Colon Carcinoma Metastatic in the Brain (tissue), 2 donors: Measurements from ENCODE around the genes RHEBL1, CERS5 and BIN2.

DNA sequence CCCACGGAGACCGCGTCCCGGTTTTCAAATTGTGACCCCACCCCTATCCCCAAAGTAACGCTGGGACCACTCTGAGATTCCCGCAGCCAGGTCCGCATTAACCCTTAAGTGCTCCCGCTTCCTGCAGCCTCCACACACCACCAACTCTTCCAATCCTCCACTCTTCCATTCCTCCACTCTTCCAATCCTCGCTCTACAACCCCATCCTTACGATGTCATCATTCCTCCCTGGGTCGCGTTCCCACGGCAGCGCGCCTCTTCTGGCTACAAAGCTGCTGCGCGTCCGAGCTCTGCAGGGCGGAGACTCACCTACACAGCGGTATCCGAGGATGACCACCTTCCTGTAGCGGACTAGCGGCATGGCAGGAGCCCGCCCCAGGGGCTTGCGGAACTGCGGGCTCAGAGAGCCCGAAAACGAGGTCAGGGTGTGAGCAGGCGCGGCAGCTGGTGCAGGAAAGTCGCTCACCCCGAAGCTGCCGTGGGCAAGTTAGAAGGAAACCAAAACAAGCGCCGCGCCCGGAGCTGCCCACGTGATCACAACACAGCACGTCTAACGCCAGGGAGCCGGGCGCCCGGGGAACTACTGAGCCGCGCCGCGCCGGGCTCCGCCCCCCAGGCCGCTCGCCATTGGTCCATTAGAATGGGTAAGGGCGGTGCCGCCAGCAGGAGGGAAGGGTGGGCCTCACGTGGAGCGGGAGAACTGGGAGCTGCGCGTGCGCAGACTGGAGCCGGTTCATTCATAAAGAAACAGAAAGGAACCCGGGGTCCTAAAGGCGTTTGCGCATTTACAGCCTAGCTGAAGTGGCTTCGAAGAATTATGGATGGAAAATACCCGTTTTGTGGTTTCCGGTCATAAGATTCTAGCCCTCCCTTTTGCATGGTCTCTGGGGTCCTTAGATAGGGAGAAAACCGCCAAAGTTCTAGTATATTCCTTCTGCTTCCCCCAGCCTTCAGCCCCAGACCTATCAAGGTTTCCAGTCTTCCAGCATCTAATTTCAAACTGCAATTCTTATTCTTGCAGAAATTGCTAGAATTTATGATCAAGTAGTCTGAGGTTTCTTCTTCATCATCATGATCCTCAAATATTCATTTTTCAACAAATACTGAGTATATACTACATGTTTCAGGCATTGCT is at the start of gene RHEBL1:
Gene RHEBL1 (minus strand): TSS at position 555 of the 1,135 bp plus-strand sequence.
- PRO-cap, 2 experiments = peak in 2 of 2 experiments; most common plus-strand start position 750 of the sequence (in 1); most common minus-strand start position 475 of the sequence (in 1)

DNA sequence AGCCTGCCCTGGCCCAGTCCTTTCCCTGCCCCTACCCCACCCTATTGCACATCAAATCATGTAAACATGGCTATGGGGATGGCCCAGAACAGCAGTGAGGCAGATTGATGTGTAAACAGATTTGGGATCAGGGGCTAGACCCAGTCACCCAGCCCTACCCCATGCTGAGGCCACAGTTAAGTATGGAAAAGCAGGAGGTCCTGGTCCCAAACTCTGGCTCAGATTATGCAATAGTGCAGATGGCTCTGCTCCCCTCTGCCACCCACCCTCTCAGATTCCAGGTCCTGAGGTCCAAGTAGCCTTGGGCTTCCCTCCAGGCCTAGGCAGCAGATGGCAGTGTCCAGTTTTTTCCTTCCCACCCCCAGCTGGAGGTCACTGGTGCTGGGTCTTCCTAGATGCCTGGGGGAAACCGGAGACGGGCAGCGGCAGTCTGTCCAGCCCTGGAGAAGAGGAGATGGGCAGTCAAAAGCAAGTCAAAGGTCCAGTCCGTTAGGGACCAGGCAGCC is 2.8 kb upstream of the DHH start:
- PRO-cap, 2 experiments = no peak in any of the 2 experiments

- PRO-cap, 2 experiments = no peak in any of the 2 experiments
Measured at GRCh38 chr12:49187158-49187761, 1.6 kb downstream of the TUBA1A start.

- PRO-cap, 2 experiments = no peak in any of the 2 experiments
Measured at GRCh38 chr12:49227454-49228109, 37.3 kb upstream of the TUBA1C start.

- PRO-cap, 2 experiments = no peak in any of the 2 experiments
Measured at GRCh38 chr12:49269015-49270028, 4.4 kb downstream of the TUBA1C start.

DNA sequence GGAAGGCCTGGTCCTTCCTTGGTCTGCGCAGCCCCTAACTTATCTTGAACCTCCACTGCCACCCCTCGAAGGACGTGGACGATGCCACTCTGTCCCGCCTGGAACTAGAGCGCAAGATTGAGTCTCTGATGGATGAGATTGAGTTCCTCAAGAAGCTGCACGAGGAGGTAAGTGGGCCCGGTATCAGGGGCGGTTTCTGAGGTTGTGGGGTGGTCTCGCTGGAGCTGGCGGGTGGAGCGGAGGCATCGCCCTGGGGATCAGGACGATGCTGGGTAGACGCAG is 1.4 kb downstream of the PRPH start:
- PRO-cap, 2 experiments = no peak in any of the 2 experiments

- PRO-cap, 2 experiments = no peak in any of the 2 experiments
Measured at GRCh38 chr12:49643088-49643689, 19.8 kb downstream of the PRPF40B start.

GRCh38 chr12:49795014-49795424 is 33.2 kb downstream of the NCKAP5L start:
- PRO-cap, 2 experiments = no peak in any of the 2 experiments

- PRO-cap, 2 experiments = no peak in any of the 2 experiments
Measured at GRCh38 chr12:49809414-49810587, 18.4 kb downstream of the NCKAP5L start.

DNA sequence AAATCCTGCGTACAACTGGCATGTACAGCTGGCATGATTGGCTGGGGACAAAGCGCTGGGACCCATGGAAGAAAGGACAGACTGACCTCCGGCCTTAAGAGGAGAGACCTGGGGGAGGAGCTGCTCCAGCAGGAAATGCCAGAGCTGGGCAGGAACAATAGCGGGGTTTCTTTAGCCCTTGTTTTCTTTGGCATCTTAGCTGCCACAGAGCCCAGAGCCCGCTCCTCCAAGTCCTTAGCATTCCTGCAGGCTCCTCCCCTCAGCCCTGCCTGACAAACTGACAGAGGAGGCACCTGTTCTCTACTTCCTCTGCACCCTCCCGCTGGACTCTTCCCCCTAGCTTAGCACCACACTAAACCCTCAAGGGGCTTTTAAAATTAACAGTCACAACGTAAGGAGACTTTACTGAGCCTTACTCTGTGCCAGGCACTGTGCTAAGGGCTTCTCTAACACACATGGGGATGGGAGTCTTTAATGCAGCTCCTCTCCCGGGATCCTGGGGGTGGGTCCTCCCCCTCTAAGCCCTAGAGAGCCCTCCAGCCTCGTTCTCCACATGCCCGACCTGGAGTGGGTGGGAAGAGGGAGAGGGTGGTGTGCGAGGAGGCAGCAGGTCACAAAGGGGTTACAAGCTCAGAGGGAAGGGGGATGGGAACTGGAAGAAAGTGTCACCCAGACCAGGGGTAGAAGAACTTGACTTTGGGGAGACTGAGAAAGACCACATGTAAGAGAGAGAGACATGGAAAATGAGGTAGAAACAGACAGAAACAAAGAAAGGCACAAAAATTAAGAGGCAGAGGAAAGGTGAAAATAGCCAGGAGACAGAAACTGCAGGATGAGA is 1.7 kb upstream of the AQP5 start:
- PRO-cap, 2 experiments = no peak in any of the 2 experiments

- PRO-cap, 2 experiments = peak in 1 of 2 experiments; most common plus-strand start chr12:50167013 (in 1); most common minus-strand start chr12:50167018 (in 1)
Measured at GRCh38 chr12:50166862-50167823, at the start of gene CERS5. TSS of gene CERS5 (minus strand) at chr12:50167369.

DNA sequence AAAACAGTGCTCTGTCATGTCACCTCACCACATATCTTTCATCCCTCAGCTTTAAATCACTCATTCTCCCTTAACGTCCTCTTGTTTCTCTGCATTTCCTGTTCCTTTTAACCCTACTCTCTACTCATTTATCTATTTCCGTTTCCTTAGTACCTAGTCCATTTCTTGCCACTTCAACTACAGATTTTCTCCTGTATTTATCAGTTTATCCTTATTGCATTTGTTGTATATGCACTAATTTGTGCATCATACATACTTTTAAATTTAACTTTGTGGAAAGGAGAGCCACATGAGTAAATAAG is 120.3 kb downstream of the DIP2B start:
- PRO-cap, 2 experiments = peak in 2 of 2 experiments; most common minus-strand start position 91 of the sequence (in 2)

- PRO-cap, 2 experiments = no peak in any of the 2 experiments
Measured at GRCh38 chr12:51008663-51009504, 17.3 kb downstream of the SLC11A2 start.

DNA sequence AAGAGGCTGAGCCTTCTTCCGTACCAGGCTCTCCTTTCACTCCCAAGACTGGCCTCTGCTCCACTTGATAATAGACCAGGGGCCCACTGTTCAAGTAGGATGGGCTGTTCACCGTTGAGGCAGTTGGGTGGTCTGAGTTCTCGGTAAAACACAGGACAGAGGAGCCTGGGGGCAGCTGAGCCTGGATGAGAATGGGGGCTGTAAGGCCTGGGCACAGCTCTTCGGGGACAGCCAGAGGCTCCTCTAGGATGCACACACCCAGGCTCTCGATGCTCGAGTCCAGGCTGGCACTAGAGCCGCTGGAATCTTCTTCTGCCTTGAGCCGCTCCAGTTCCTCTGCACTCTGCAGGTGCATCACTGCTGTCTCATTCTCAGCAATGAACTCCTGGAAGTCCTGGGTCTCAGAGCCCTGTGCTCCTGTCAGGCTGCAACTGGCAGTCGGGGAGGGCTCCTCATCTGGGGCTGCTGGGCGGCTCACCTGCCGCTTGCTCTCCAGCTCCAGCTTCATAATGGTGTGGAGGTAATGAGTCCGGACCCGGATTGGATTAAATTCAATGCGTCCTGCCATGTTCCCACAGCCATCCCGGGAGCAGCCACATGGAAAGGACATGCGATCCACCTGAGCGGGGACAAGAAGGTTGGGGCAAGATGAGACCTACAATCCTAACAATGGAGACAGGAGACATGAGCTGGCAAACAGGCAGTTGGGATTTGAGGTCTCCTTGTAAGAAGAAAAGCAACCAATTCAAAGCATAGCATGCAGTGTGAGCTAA is 16.1 kb downstream of the LETMD1 start:
- PRO-cap, 2 experiments = no peak in any of the 2 experiments

GRCh38 chr12:51082227-51082534 is 1.2 kb downstream of the CSRNP2 start:
- PRO-cap, 2 experiments = no peak in any of the 2 experiments

DNA sequence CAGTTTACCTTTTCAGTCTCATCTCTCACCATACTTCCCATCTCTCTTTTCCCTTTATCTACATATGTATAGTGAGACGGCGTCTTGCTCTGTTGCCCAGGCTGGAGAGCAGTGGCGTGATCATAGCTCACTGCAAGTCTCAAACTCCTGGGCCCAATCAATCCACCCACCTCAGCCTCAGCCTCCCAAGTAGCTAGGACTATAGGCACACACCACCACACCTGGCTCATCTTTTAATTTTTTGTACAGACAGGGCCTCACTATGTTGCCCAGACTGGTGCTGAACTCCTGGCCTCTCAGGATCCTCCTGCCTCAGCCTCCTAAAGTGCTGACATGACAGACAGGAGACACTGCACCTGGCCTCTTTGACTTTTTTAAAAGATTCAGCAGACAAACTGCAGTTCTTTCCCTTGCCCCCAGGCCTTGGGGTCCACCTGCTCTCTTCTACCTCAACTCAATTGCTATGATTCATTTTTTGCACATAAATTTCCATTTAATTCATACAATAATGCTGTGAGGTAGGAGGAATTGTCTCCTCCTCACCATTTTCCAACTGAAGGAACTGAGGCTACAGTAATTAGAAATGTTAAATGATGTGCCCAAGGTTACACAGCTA is 33.5 kb downstream of the TFCP2 start:
- PRO-cap, 2 experiments = no peak in any of the 2 experiments

- PRO-cap, 2 experiments = no peak in any of the 2 experiments
Measured at GRCh38 chr12:51173396-51173618, 372 bp upstream of the TFCP2 start.

DNA sequence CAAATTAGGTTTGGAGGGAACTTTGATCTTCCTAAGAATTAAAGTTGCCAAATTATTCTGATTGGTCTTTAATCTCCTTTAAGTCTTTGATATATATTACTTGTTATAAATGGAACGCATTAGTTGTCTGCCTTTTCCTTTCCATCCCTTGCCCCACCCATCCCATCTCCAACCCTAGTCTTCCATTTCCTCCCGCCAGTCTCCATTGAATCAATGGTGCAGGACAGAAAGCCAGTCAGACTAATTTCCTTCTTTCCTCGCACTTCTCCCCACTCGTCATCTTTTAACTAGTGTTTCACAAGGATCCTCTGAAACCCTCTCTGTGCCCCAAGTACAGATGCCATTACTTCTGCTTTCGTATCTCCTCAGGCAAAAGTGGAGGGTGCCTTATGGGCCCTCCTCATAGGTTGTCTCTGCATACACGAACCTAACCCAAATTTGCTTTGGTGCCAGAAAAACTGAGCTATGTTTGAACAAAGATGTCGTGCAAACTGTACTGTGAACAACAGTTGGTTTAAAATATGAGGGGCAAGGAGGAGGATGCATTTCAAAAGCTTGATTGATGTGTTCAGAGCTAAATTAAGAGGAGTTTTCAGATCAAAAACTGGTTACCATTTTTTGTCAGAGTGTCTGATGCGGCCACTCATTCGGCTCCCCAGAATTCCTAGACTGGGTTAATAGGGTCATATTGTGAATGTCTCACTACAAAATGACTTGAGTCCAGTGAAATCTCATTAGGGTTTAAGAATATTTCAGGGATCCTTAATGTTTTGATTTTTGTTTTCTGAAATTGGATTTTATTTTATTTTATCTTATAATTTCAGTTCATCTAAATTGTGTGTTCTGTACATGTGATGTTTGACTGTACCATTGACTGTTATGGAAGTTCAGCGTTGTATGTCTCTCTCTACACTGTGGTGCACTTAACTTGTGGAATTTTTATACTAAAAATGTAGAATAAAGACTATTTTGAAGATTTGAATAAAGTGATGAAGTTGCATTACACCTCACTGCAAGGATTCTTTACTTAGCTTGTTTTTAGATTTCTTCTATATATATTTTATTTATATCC is 4.5 kb downstream of the DAZAP2 start:
- PRO-cap, 2 experiments = no peak in any of the 2 experiments

GRCh38 chr12:51323917-51324599 is at the start of gene BIN2:
TSS of gene BIN2 (minus strand) at chr12:51324174.
- PRO-cap, 2 experiments = no peak in any of the 2 experiments

DNA sequence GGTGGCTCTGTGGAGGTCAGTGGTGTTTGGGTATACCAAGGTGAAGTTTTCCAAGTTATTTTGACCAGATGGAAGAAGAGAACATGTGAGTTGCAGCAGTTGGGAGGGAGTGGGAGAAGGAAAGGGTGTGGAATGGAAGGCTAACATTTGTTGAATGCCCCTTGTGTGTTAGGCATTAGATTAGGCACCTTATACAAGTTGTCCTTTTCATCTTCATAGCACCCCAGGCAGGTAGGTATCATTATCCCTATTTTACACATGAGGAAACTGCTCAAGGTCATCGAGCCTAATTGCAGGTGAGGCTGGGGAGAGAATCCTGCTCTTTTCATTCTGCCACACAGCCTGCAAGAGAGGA is 17.2 kb downstream of the SLC4A8 start:
- PRO-cap, 2 experiments = no peak in any of the 2 experiments